ENCODE measurements around a stretch of chr11.

GRCh38 chr11:8018411-8019696 lies 31.7 kb downstream of the EIF3F start:
- RRBS: 10% methylated on average over 39 of the region's 101 CpGs

DNA sequence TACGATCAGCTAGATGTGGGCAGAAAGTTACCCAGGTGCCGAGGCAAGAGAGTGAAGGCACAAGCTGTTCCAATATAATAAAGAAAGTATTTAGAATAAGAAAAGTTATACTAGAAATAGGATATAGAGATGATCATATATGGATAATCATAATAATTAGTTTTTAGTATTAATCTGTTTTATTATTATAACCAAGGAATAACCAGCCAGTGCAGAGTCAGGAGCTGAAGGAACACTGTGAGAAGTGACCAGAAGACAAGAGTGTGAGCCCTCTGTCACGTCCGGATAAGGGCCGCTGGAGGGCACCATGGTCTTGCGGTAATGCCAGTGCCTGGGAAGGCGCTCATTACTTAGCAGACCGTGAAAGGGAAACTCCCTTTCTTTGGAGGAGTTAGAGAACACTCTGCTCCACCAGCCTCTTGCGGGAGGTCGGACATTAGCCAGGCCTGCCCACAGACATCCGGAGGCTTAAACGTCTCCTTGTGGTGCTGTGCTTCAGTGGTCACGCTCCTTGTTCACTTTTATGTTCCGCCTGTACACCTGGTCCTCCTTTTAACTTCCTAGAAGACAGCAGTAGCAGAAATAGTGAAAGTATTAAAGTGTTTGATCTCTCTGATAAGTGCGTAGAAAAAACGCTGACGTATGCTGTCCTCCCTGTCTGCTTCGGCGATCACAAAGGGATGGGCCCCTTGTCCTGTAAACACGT lies 120.5 kb upstream of the LMO1 start:
- RRBS: no CpG with 5 or more reads among the region's 20 CpGs

DNA sequence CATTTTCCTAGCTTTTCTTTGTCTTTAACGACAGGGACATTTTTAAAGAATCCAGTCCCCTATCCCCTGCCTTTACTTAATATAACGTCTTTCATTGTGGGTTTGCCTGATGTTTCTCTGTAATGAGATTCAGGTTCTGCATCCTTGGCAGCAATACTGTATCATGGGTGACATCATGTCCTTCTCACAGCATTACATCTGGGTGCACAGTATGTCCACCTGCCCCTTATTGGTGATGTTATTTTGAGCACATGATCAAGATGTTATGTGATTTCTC lies 9.6 kb upstream of the STK33 start:
- RRBS: no CpG with 5 or more reads among the region's 2 CpGs

DNA sequence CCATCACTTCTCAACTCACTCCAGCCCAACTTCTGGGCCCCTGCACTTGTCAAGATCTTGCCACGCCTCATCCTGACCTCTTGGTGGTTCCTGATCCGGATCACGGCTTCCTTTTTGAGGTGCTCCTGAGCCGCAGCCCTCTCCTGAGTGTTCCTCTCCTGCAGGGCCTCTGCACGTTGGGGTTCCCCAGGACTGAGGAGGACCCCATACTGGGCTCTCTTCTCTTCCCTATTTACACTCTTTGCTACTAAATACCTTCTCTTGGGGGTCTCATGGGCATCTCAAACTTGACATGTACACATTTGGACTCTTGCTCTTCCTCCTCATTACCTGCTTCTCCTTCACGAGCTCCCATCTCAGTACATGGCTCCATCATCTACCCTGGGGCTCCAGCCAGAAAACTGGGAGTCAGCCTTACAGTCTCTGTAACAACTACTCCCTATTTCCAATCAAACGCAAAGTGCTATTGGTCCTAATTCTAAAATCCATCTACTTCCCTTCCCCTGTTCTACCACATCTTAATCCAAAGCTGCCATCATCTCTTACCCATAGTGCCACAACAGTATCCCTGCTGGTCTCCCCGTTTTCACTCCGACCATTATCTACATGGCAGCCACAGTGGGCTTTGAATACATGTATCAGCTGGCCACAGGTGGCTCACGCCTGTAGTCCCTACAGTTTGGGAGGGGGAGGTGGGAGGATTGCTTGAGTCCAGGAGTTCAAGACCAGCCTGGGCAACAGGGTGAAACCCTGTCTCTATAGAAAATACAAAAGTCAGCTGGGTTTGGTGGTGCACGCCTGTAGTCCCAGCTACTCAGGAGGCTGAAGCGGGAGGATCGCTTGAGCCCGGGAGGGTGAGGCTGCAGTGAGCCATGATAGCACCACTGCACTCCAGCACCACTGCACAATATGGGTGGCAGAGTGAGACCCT lies 23.0 kb downstream of the RPL27A start:
- RRBS: no CpG with 5 or more reads among the region's 14 CpGs

GRCh38 chr11:8732609-8733333 lies 50.2 kb downstream of the RPL27A start:
- RRBS: no CpG with 5 or more reads among the region's 8 CpGs

DNA sequence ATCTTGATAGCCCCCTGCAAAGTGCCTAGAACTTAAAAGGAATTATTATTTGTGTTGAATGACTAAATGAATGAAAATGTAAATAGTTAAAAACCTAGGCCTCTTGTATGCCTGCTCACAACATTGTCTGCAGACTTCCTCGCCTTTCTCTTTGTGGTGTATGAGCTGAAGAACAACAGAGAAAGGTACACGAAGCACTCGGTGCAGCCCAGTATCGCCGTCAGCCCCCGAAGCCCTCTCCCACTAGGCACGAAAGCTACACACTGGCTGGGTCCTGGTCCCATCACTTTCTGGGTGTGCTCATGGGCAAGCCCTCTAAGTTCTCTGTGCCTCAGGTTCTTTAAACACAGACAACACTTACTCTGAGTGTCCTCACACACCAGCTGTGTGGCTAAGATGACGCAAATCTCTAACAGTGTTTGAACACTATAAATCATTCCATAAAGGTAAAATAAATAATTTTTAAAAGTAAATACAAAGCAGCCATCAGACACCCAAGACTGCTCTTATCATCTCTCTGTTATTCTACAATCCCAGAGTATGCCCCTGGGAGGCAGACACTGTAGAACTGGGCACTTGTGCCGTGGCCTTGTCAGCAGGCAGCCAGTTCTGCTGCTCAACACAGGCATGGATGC lies 56.6 kb downstream of the RPL27A start:
- RRBS: no CpG with 5 or more reads among the region's 9 CpGs

GRCh38 chr11:8788350-8789182 lies 21.9 kb downstream of the DENND2B start:
- RRBS: no CpG with 5 or more reads among the region's 3 CpGs

- RRBS: no CpG with 5 or more reads among the region's 7 CpGs
Observed at GRCh38 chr11:8794537-8795227, 15.8 kb downstream of the DENND2B start.

DNA sequence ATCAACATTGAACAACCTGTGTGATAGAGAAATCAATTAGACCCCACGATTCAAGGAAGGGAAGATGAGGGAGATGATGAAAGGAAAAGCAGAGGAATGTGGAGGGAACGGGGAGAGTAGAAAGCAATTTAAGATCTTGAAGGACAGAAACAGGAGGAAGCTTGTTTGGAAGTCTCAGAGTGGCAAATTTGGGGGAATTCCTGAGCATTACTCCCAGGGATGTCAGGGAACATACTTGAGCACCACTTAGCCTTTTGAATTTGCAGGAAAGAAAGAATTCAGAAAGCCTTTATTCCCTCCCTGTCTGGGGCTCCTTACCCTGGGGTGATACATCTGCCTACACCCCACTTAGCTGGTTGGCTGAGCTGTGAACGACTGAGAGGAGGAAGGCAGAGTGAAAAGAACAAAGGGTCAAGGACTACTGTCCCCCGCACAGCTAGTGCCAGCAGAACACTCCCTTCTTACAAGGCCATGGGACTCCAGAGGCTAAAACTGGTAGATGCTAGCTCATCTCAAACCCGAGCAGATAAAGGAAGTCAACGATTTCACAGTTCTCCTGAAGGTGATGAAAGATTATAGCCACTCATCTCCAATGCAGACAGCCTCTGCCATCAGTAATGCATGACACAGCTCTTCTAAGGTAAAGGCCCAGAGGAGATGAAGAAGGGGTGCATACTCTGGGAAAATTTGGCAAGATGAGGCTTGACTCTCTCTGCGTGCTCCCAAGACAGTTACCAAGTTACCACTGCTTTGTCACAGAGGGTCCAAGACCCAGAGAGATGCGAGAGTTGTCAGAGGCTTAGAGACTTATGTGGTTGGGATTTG lies 16.6 kb upstream of the DENND2B start:
- RRBS: no CpG with 5 or more reads among the region's 8 CpGs

DNA sequence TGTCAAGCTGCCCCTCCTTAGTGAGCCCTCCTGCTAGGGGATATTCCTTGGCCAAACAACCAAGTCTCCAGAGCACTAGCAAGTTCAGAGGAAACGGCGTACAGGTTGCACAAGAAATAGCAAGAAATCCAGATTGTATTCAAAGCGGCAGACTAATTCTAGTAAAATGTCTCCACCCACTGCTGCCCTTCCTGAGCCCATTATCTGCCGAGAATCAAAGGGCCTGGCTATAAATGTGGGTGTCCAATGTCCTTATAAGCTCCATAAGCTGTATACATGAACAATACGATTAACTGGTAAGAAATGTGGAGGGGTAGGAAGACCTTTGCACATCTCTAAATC lies 44.0 kb upstream of the AKIP1 start:
- RRBS: no CpG with 5 or more reads among the region's 5 CpGs

DNA sequence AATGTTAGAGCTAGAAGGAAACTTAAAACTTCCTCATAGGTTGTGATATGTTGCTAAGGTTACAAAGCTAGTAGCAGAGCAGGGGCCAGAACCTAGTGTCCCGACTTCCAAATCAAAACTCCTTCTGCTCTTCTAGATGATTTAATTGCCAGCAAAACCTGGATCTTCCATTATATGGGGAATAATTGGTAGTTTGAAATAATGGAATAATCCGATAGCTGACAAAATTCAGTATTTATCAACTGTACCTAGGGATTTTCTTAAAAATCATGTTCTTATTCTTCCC lies 203 bp downstream of the ASCL3 start:
- RRBS: no CpG with 5 or more reads among the region's 2 CpGs

- RRBS: no CpG with 5 or more reads among the region's 3 CpGs
Observed at GRCh38 chr11:9060934-9061133, 30.6 kb downstream of the SCUBE2 start.

DNA sequence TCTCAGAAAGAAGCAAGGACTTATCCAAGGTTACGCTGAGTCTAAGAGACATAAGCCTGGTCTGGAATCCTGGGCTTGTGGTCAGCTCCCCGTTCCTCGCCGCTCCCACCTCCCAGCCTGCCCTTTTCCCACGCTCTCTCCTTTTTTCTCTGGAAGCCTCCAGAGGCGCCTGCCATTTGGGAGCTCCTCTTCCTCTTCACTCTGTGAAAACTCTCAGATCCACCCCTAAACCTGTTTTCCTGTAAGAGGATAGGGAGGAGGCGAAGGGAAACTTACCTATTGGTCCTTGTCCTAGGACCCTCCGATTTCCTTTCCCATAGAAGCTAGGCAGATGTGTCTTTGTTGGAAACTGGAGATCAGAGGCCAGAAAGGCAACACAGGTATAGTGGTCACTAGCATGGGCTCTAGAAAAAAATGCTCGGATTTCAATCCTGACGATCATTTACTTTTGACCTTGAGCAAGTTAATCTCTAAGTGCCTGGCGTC lies 739 bp upstream of the DENND5A start:
- RRBS: no CpG with 5 or more reads among the region's 11 CpGs

DNA sequence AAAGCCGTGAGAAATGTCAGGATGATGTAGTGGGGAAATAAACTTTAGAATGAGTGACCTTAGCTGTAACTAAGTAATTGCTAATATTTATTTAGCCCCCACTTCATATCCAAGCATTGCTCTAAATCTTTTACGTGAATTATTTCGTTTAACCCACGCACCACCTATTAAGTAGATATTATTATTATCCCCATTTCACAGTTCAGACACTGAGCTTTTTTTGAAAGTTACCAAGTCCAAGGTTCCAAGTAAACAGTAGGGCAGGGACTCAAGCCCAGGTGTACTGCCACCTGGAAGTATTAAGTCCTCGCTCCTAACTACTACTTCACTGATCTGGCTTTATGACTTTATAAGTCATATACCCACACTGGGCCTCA lies 812 bp downstream of the TMEM41B start:
- RRBS: no CpG with 5 or more reads among the region's 5 CpGs

GRCh38 chr11:9363093-9363668 lies 21.3 kb upstream of the IPO7 start:
- RRBS: no CpG with 5 or more reads among the region's 12 CpGs

DNA sequence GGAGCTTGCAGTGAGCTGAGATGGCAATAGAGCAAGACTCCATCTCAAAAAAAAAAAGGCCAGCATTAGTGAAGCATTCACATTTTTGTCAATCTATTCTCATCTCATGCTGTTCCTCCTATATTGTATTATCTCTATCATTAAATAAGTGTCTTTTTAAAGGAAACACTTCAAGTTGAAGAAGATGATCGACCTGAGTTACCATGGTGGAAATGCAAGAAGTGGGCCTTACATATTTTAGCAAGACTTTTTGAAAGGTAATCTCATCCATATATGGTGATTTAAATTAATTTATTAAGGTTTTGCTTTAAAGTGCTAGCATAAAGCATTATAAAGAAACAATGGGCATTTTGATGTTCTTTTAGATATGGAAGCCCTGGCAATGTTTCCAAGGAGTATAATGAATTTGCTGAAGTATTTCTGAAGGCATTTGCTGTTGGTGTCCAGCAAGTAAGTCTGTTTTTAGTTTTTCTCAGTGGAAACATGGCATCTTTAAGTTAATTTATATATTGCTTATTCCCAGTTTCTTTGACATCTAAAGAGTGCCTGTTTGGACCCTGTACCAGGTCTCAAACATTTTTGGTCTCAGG lies 35.9 kb downstream of the IPO7 start:
- RRBS: no CpG with 5 or more reads among the region's 1 CpG

DNA sequence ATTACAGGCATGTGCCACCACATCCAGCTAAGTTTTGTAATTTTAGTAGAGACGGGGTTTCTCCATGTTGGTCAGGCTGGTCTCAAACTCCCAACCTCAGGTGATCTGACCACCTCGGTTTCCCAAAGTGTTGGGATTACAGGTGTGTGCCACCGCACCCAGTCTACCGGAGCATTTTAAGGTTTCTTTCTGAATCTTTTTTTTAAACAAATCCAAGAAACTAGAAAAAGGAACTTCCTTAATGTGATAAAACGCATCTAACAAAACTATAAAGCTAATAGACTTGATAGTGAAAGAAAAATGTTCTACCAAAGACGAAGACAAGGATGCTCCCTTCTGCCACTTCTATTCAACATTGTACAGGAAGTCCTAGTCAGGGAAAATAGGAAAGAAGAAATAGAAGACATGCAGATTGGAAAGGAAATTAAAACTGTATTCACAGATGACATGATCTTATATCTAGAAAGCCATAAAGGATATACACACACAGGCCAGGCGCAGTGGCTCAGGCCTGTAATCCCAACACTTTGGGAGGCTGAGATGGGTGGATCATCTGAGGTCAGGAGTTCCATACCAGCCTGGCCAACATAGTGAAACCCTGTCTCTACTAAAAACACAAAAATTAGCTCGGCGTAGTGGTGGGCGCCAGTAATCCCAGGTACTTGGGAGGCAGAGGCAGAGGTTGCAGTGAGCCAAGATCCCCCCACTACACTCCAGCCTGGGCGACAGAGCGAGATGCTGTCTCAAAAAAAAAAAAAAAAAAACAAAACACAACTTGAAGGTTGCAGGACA lies 10.8 kb upstream of the ZNF143 start:
- RRBS: no CpG with 5 or more reads among the region's 12 CpGs

GRCh38 chr11:9613841-9614701 lies 40.6 kb downstream of the WEE1 start:
- RRBS: under 1% methylated on average over 23 of the region's 54 CpGs

GRCh38 chr11:9682921-9683526 lies 19.1 kb downstream of the SWAP70 start:
- RRBS: no CpG with 5 or more reads among the region's 5 CpGs

- RRBS: no CpG with 5 or more reads among the region's 13 CpGs
Observed at GRCh38 chr11:9732331-9733192, 68.7 kb downstream of the SWAP70 start.

Measured in GM12892 (cell line).